Right lobe of liver (tissue), 4 donors: ENCODE results near the gene NUTM2F.

DNA sequence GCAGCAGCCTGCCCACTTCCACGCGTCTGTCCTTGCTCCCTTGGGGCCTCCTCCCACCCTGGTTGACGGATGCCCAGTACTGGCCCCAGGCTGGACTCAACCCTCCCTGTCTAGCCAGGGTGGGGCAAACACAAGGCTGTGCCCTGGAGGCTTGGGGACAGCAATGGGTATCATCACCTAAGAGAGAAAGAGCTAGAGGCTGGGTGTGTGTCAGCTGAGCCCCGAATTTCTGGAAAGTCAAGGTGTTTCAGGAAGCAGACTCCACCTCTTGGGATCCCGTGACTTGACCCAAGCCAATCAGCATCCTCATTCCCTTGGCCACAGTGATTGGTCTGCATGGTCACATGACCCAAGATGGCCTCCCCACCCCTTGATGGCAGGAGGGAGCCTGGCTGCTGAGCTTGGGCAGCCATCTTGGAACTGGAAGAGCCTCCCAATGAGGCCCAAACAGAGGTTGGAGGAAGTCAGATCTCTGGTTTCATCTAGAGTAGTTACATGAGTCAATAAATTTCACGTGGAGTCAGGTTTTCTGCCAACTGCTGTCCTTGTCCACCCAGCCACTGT, 17.5 kb upstream of the SUSD3 start:
- PRO-cap, 4 experiments = no peak in any of the 4 experiments
- RAMPAGE, long total RNA, 2 experiments = no peak in any of the 2 experiments

GRCh38 chr9:93051586-93052077, 6.9 kb upstream of the SUSD3 start:
- PRO-cap, 4 experiments = peak in 1 of 4 experiments; most common plus-strand start chr9:93051989 (in 1)
- RAMPAGE, long total RNA, 2 experiments = no peak in any of the 2 experiments

GRCh38 chr9:93114015-93114464, 18.0 kb downstream of the CARD19 start:
- PRO-cap, 4 experiments = no peak in any of the 4 experiments
- RAMPAGE, long total RNA, 2 experiments = no peak in any of the 2 experiments

GRCh38 chr9:93132003-93132992, 1.8 kb downstream of the NINJ1 start:
- PRO-cap, 4 experiments = peak in 2 of 4 experiments; most common plus-strand start chr9:93132747 (in 1)
- RAMPAGE, long total RNA, 2 experiments = no peak in any of the 2 experiments

GRCh38 chr9:93226663-93227195, 42.8 kb downstream of the WNK2 start:
- PRO-cap, 4 experiments = no peak in any of the 4 experiments
- RAMPAGE, long total RNA, 2 experiments = no peak in any of the 2 experiments

DNA sequence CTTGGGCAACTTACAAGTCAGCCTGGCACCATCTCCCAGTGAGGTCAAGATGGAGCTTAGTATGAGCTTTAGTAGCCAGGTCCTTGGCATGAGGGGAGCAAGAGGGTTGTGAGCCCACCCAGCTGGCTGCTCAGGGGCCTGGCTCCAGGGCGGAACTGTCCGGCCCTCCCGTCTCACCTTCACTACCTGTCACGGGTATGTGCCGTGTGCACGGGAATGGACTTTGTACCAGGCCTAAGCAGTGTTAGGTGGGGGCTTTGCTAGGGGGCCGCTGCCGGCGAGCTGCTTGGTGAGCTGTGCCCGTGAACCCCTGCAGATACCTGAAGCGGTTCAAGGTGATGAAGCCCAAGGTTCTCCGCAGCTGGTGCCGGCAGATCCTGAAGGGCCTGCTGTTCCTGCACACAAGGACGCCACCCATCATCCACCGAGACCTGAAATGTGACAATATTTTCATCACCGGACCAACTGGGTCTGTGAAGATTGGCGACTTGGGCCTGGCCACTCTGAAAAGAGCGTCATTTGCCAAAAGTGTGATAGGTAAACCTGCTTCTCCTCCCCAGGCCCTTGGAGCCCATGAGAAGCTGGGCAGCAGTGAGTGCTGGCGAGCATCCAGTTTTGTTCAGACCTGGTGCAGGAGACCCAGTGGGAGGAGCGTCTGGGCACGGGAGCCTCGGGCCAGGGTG, 46.8 kb downstream of the WNK2 start:
- PRO-cap, 4 experiments = no peak in any of the 4 experiments
- RAMPAGE, long total RNA, 2 experiments = no peak in any of the 2 experiments

DNA sequence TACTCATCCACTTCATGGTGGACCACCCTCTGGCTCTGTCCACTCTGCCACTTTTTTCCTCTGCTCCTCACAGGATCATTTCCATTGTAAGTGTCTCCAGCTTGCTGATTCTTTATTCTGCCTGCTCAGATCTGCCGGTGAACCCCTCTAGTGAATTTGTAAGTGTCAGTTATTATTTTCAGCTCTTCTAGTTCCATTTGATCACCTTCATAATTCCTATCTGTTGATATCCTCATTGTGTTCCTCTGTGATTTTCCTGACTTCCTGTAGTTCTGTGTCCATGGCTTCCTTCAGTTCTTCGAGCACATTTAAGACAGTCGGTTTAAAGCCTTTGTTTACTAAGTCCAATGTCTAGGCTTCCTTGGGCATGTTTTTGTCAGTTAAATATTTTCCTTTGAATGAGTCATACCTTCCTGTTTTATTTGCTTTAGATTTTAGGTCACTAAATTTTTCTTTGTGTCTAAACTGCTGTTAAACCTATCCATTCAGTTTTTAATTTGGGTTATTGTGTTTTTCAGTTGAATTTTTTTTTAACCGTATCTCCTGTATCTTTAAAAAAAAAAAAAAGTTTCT, 129.0 kb downstream of the WNK2 start:
- PRO-cap, 4 experiments = no peak in any of the 4 experiments
- RAMPAGE, long total RNA, 2 experiments = no peak in any of the 2 experiments

GRCh38 chr9:93506827-93507746, 53.7 kb upstream of the FAM120AOS start:
- PRO-cap, 4 experiments = no peak in any of the 4 experiments
- RAMPAGE, long total RNA, 2 experiments = no peak in any of the 2 experiments

DNA sequence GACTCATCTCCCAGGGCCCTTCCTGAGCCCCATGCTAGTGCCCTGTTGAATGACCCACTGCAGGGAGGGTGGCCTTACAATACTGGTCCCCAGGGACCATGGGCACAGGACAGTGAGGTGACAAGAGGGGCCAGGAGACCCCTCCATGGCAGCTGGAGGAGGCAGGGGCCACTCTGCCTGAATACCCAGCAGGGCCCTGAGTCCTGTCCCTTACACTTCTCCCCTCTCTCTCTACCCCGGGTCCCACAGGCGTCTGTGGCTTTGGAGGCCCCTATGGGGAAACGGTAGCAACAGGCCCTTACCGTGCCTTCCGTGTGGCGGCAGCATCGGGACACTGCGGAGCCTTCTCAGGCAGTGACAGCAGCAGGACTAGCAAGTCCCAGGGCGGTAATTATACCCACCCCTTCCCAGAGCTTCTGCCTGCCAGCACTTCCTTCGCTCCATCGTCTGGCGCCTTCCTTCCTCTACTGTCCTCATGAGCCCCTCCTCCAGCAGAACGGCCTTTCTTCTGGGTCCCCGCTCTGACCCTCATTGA, 18.0 kb upstream of the PHF2 start:
- PRO-cap, 4 experiments = peak in 2 of 4 experiments; most common minus-strand start position 371 of the sequence (in 2)
- RAMPAGE, long total RNA, 2 experiments = no peak in any of the 2 experiments

- PRO-cap, 4 experiments = peak in 1 of 4 experiments; most common plus-strand start chr9:93566986 (in 1)
- RAMPAGE, long total RNA, 2 experiments = no peak in any of the 2 experiments
These were observed 9.4 kb upstream of the PHF2 start for GRCh38 chr9:93566905-93567526.

- PRO-cap, 4 experiments = peak in 4 of 4 experiments; most common plus-strand start chr9:94030813 (in 4); most common minus-strand start chr9:94030699 (in 3)
- RAMPAGE, long total RNA, 2 experiments = no peak in any of the 2 experiments
These were observed 53.7 kb upstream of the PTPDC1 start for GRCh38 chr9:94030211-94031349.

DNA sequence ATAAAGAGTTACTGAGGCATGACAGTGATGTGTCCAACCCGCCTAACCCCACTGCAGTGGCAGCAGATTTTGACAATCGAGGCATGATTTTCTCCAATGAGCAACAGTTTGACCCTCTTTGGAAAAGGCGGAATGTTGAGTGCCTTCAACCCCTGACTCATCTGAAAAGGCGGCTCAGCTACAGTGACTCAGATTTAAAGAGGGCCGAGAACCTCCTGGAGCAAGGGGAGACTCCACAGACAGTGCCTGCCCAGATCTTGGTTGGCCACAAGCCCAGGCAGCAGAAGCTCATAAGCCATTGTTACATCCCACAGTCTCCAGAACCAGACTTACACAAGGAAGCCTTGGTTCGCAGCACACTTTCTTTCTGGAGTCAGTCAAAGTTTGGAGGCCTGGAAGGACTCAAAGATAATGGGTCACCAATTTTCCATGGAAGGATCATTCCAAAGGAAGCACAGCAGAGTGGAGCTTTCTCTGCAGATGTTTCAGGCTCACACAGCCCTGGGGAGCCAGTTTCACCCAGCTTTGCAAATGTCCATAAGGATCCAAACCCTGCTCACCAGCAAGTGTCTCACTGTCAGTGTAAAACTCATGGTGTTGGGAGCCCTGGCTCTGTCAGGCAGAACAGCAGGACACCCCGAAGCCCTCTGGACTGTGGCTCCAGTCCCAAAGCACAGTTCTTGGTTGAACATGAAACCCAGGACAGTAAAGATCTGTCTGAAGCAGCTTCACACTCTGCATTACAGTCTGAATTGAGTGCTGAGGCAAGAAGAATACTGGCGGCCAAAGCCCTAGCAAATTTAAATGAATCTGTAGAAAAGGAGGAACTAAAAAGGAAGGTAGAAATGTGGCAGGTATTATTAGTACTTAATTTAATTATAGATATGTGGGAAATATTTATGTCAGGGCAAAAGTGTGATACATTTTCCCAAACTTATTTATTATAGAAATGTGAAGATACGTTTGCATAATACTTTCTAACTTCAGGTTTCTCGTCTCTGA, 13.8 kb downstream of the PTPDC1 start:
- PRO-cap, 4 experiments = no peak in any of the 4 experiments
- RAMPAGE, long total RNA, 2 experiments = no peak in any of the 2 experiments

DNA sequence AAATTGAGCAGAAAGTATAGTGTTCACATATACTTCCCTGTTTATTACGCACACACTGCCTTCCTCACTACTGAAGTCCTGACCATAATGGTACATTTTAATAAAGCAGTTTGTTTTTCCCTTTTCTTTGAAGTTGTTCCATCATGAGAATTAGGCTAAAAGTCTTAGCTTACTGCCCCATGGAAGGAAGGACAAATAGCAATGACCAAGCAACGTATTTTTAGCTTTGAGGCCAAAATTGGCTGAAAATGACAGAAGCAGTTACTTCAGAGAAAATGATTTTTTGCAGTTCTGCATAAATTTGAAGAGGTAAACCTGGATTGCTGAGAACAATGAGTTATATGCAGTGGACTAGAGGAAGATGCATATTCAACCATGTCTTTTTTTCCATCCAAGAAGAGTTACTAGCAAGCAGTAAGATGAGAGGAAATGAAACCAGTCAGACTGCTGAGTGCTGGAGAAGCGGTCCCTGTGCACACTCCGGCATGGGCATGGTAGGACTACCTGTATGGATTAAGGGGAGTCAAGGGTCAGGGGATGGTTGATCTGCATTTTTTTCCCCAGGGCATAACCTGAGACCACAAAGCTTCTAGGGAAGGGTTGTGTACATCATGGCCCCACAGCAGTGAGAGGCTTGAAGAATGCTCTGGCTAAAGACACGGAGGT, 76.7 kb upstream of the ZNF169 start:
- PRO-cap, 4 experiments = peak in 1 of 4 experiments; most common plus-strand start position 338 of the sequence (in 1)
- RAMPAGE, long total RNA, 2 experiments = no peak in any of the 2 experiments

DNA sequence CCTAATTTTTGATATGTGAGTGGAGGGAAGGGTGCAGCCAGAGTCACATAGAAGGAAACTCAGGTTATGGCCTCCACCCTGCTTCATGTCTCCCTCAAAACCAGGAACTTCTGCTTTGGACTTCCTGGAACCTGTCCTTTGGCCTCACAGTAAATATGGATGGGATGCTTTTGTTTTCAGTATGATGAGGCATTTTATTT, 19.0 kb downstream of the ZNF169 start:
- PRO-cap, 4 experiments = no peak in any of the 4 experiments
- RAMPAGE, long total RNA, 2 experiments = no peak in any of the 2 experiments

GRCh38 chr9:94328495-94329046, at the start of gene NUTM2F:
NUTM2F (minus strand) TSS chr9:94328644.
- PRO-cap, 4 experiments = no peak in any of the 4 experiments
- RAMPAGE, long total RNA, 2 experiments = no peak in any of the 2 experiments

DNA sequence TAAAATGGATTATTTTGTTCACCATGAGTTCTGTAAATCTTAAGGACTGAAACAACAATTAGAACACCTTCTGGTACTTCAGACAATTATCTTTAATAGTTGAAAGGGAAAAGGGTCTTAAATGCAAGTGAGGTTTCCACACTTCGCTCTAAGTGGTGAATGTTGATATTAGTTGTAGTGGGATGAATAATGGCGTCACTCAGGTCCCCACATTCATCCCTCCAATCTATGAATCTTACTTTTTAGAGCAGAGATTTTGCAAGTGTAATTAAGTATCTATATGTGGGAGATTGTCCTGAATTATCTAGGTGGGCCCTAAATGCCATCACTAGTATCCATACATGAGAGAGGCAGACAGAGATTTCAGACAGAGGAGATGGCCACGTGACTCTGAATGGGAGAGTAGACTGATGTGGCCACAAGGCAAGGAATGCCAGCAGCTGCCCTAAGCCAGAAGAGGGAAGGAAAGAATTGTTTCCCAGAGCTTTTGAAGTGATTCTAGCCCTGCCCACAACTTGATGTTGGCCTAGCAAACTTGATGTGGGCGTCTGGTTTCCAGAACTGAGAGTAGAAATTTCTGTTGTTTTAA, 90.3 kb downstream of the MFSD14B start:
- PRO-cap, 4 experiments = no peak in any of the 4 experiments
- RAMPAGE, long total RNA, 2 experiments = no peak in any of the 2 experiments

DNA sequence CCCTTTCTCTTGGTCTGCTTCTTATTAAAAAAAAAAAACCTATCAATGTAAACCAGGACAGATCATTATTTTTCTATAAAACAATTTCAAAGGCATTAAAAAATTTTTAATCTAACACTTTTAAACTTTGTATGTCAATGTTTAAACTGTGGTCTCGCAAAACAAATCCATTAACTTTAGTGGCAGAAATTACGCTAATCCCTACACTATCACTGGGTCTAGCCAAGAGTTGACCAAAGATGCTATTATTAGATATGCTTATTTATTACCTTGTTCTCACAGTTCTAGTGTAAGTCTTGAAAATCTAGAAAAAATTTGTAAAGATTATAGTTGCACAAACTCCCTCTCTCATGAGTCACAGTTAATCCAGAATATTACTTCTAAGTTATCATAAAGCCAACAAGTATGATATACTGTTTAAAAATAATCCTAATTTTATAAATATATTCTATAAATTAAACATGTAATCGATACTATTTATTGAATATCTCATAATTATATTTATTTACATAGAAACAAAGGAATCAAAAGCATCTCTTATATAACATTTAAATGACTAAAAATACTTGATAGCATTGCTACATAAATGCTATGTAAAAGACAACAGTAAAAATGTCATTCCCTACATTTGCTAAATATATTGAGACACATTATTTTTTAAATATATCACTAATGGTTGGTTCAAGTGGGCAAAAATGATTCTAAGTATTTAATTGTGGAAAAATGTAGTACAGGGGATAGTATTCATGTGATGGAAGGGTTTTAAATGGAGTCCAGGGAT, 43.9 kb downstream of the FBP2 start:
- PRO-cap, 4 experiments = no peak in any of the 4 experiments
- RAMPAGE, long total RNA, 2 experiments = no peak in any of the 2 experiments

DNA sequence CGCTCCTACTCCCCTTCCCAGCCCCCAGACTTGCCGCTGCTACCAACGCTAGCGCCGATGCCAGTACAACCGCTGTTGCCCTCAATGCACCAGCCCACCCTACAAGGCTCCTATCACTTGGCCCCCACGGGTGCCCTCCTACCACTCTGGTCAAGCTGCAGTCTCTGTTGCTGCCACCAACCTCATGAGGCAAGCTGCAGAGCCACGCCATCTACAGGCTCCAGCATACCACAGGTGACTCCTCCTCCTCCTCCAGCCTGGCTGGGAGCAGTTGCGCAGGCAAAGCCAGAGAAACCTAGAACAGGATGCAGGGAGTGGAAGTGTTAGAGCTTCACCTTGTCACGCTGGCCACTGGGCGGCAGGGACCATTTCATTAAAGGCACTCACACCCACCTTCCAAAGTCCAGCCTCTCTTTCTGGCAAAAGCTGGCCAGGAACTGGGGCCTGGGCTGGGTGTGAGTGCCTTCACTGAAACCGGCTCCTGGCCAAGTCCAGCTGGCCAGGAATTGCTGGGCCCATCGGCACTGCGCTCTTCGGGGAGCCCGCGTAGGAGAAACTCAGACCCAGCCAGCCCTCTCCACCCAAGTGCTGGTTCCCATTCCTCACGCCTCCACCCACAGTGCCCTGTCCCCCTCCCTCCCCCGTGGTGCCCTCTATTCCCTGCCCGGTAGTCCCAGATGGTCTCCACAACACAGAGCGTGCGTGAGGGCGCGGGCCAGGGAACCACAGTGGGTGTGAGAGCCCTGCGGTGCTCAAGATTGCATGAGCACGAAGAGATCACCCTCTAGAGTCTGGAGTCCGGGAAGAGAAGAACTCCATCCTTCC, 40.4 kb downstream of the FBP2 start:
- PRO-cap, 4 experiments = peak in 4 of 4 experiments; most common plus-strand start position 288 of the sequence (in 3); most common minus-strand start position 353 of the sequence (in 3)
- RAMPAGE, long total RNA, 2 experiments = no peak in any of the 2 experiments

DNA sequence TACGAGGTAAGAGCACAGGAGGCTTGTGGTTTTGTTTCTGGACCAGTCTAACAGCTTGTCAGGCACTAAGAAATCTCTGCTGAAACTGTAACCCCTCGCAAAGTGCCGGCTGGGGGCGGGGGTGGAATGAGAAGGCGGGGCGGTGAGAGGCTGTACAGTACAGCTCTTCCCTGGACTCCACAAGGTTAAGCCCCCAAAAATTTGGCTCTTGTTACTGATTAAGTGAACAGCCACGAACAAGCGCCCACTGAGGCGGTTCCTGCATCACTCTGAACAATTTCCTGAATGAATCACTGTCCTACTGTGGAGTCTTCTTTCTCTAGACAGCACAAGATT, 6.8 kb downstream of the FBP2 start:
- PRO-cap, 4 experiments = no peak in any of the 4 experiments
- RAMPAGE, long total RNA, 2 experiments = no peak in any of the 2 experiments

DNA sequence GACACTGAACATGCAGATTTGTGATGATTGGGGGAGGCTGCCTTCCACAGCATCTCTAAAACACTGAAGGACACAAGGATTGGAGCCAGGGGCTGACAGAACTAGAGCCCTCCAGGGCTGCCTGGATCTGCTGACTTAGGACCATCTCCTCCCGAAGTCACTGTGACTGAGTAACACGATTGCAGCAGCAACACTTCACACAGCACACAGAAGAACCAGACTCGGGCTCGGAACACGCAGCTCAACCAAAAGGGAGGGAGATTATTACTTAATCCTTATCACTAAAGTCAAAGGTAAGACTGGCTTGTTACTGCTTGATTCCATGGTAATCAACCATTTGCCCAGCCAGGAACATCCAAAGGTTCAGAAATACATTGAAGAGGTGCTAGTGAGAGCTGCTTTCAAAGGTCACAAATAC, 7.8 kb downstream of the FBP1 start:
- PRO-cap, 4 experiments = peak in 4 of 4 experiments; most common plus-strand start position 366 of the sequence (in 3); most common minus-strand start position 236 of the sequence (in 2)
- RAMPAGE, long total RNA, 2 experiments = no peak in any of the 2 experiments